Mesenchymal stem cell of adipose (primary cell): ENCODE results near the genes TMEM190, C19orf85, NLRP9, SMIM17 and DUXA.

DNA sequence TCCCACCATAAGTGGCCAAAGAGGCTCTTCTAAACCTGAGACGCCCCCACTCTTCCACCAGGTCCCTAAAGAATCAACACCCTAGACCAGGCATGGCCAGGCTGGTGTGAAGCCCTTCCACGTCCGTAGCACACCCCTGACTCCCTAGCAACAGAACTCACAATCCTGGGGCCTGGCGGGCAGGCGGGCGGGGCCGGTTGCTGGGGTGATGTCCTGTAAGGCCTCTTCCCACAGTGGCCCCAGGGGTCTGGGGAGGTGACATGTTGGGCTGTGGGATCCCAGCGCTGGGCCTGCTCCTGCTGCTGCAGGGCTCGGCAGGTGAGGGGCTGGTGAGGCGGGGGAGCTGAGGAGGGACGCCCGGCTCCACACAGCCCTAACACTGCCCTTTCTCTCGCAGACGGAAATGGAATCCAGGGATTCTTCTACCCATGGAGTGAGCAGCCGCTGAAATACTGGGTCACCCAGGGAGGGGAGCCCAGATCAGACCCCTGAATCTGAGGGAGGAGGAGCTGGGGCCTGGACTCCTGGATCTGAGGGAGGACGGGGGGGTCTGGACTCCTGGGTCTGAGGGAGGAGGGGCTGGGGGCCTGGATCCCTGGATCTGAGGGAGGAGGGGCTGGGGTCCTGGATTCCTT is at the start of gene TMEM190:
TSS of gene TMEM190 (plus strand) at position 233 of the 635 bp plus-strand sequence.
- CAGE, long polyA plus RNA: no peak

DNA sequence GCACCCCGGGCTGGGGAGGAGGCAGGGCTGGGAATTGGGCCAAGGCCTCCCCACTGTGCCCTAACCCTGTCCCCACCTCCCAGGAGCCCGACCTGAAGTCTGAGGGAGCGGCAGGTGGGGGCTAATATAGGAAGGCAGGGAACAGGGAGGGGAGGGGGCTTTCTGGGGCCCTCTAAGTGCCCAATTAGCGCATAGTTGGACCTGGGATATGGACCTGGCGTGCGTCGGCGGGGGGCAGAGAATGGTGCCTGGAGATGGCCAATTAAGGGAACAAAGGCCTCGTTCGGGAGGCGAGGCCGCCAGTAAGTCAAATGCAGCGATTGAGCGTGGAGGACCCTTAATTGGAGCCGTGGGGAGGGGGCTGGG is at the start of gene C19orf85:
TSS of gene C19orf85 (minus strand) at position 101 of the 366 bp plus-strand sequence.
- CAGE, long polyA plus RNA: no peak

- CAGE, long polyA plus RNA: no peak
Measured at GRCh38 chr19:55496999-55497441, 8.8 kb downstream of the SSC5D start.

- CAGE, long polyA plus RNA: no peak
Measured at GRCh38 chr19:55549531-55550811, 4.6 kb upstream of the SBK3 start.

- CAGE, long polyA plus RNA: no peak
Measured at GRCh38 chr19:55607552-55608349, 2.3 kb downstream of the ZNF865 start.

DNA sequence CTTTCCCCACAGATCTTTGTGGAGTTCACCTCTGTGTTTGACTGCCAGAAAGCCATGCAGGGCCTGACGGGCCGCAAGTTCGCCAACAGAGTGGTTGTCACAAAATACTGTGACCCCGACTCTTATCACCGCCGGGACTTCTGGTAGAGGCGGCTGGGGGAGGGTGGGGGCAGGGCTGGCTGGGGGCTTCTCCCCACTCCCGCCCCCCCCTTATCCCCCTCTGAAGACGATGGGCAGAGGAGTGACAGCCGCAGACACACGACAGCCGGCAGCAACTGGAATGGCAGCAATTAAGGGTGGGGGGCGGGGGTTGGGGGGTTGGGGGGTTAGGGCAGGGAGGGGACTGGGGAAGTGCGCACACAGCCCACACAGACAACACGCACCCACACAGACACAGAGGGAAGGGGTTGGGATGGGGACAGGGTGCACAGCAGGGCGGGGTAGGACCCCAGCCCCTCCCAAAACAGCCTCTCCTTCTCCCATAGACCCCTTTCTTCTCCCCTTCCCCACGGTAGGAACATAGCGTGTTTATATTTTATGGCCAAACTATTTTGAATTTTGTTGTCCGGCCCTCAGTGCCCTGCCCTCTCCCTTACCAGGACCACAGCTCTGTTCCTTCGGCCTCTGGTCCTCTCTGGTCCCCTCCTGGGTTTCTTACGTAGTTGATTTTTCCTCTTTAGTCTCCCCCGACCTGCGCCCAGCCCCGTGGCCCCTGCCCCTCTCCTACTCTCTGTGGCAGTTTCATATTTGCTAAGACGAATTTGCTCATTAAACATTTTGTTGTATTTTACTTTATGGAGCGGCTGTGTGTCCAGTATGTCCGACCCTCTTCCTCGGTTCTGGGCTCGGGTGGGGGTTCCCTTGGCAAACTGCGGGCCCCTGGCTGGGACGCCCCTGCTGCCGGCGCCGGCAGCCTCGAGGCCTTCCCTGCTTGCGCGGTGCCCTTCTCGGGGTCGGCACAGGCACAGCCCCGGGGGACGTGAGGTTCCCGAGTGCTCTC is 804 bp upstream of the EPN1 start:
- CAGE, long polyA plus RNA: no peak

GRCh38 chr19:55738225-55738714 is at the start of gene NLRP9:
TSS of gene NLRP9 (minus strand) at chr19:55738402.
- CAGE, long polyA plus RNA: no peak

DNA sequence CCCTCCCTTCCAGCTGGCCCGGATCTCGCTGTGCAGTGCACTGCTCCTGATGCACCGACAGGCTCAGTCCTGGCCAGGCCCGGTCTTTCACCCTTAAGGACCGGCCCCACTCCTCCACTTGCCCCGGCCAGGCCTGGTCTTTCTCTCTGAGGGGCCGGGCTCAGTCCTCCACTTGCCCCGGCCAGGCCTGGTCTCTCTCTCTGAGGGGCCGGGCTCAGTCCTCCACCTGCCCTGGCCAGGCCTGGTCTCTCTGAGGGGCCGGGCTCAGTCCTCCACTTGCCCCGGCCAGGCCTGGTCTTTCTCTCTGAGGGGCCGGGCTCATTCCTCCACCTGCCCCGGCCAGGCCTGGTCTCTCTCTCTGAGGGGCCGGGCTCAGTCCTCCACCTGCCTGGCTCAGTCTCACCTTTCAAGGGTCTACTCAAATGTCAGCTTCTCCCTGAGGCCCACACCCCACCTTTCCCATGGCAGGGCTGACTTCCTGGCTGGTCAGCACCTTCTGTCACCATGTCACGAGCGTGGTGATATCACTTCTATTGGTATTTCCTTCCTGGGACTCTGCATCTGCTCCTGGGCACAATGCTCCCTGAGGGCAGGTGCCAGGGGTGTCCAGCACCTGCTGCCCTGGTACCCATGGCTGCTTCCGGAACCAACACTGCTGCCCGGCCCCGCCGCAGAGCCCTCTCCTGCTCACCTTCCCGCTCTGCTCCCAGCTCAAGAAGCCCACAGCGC is 6.8 kb downstream of the ZNF787 start:
- CAGE, long polyA plus RNA: no peak

- CAGE, long polyA plus RNA: no peak
Measured at GRCh38 chr19:56142126-56142802, 1.2 kb downstream of the ZNF444 start.

DNA sequence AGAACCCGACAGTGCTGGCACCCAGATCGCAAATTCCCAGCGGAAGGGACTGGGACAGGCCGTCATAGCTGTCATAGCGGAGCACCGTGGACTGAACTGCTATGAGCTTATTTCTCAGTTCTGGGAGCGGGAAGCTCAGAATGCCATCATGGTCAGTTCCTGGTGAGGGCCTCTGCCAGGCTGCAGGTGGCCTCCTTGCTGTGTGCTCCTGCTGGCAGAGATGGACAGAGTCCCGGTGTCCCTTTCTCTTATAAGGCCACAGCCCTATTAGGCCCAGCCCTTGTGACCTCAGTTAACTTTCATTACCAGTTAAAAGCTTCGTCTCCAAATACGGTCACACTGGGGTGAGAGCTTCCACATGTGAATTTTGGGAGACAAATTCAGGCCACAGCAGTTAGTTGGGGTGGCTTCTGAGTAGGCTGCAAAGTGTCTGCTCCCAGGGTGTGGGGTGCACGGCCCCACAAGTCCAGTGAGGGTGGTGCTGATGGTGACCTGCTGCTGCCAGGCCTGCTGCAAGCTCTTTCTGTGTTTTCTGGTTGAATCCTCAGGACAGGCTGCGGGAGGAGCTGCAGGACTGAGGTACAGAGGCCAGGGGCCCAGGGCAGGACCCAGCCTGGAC is 4.7 kb downstream of the ZNF444 start:
- CAGE, long polyA plus RNA: no peak

DNA sequence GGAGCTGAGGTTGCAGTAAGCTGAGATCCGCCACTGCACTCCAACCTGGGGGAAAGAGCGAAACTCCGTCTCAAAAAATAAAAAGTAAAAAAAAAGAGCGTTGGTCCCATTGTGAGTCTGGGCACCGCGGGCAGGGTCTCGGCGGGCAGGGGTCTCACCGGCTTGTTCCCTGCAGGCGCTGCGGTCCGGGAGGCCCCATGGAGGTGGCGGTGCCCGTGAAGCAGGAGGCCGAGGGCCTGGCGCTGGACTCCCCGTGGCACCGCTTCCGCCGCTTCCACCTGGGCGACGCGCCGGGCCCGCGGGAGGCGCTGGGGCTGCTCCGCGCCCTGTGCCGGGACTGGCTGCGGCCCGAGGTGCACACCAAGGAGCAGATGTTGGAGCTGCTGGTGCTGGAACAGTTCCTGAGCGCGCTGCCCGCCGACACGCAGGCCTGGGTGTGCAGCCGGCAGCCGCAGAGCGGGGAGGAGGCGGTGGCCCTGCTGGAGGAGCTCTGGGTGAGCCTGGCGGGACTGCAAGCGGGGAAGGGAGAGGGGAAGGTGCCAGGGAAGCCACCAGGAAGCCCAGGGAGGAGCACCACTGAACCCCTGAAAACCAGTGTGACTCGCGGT is 5.7 kb downstream of the ZNF444 start:
- CAGE, long polyA plus RNA: no peak

- CAGE, long polyA plus RNA: no peak
Measured at GRCh38 chr19:56305891-56306510, 8.6 kb downstream of the ZSCAN5A start.

GRCh38 chr19:56508309-56508958 is 779 bp downstream of the ZNF471 start:
- CAGE, long polyA plus RNA: no peak

DNA sequence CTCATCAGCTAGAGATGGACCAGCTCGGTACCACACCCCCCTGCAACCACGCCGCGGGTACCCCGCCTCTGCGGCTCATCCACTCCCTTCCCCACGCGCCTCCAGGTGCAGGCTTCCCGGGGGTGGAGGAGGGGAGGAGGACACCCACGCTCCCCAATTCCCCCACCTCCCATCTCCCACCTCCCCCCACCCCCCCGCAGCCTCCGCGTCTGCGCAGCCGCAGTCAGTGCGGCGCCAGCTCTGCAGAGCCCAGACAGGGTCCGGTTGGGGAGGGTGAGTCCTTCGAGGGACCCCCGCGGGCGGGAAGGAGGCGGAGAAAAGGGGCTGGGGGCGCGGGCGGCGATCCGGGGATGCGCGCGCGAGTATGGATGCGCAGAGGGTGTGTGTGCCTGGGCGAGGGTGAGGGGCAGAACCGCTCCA is at the start of gene SMIM17:
TSS of gene SMIM17 (plus strand) at position 222 of the 420 bp plus-strand sequence.
- CAGE, long polyA plus RNA: no peak

DNA sequence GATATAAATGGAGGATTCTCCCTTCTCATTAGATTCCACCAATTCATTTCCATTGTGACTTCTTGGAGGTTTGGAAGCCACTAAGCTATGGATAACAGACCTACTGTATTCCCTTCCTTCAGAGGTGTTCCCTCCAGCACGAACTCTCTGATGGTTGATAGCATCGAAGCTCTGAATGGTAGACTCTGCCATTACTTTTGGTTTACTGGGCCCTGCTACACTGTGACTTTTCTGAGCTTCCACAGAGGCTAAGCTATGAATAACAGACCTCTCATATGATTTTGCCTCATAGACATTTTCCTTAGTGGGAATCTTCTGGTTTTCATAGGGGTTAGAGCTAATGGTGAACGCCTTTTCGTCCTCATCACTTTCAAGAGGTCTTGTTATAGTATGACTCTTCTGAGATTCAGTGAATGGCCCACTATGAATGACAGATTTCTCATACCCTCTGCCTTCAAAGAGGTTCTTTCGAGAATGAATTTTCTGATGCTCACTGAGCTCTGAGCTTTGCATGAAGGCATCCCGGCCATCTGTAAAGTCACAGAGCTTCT is 24.6 kb downstream of the PEG3 start:
- CAGE, long polyA plus RNA: no peak

DNA sequence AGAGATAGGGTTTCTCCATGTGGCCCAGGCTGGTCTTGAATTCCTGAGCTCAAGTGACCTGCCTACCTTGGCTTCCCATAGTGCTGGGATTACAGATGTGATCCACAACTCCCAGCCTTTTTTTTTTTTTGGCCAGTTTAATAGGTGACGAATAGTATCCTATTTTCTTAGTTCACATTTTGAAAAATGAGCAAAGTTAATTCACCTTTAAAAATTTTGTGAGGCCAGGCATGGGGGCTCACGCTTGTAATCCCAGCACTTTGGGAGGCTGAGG is 50.5 kb upstream of the PEG3 start:
- CAGE, long polyA plus RNA: no peak

GRCh38 chr19:56900405-56901231 is 60.1 kb upstream of the PEG3 start:
- CAGE, long polyA plus RNA: no peak

DNA sequence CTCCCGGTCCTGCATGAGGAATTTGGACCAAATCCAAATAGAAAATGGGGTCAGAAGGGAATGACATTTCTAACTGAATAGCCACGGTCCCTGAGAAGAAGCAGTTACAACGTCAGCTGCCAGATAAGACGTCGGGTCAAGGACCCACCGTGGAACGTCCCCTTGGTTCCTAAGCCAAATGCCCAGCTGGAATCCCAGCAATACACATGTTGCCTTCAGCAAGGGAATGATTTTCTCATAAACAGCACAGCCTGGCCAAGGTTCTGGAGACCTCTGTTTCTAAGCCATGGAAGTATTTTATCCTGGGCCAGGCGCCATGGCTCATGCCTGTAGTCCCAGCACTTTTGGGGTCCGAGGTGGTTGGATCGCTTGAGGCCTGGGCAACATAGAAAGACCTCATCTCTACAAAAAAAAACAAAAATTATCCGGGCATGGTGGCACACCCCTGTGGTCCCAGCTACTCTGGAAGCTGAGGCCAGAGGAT is 109.2 kb upstream of the PEG3 start:
- CAGE, long polyA plus RNA: no peak

- CAGE, long polyA plus RNA: no peak
Measured at GRCh38 chr19:57167403-57167602, at the start of gene DUXA. TSS of gene DUXA (minus strand) at chr19:57167485.

- CAGE, long polyA plus RNA: no peak
Measured at GRCh38 chr19:57192119-57192646, 883 bp downstream of the ZNF264 start.